Psoas muscle (tissue), 2 donors: ENCODE data around the genes ZNF124 and OR14L1P.

GRCh38 chr1:244839717-244839903 is 4.2 kb downstream of the COX20 start:
- PRO-cap, 2 experiments: no peak in any of the 2 experiments

- PRO-cap, 2 experiments: no peak in any of the 2 experiments
These were observed 80.6 kb upstream of the KIF26B start for GRCh38 chr1:245074089-245074779.

- PRO-cap, 2 experiments: no peak in any of the 2 experiments
These were observed 63.0 kb upstream of the KIF26B start for GRCh38 chr1:245091659-245092401.

DNA sequence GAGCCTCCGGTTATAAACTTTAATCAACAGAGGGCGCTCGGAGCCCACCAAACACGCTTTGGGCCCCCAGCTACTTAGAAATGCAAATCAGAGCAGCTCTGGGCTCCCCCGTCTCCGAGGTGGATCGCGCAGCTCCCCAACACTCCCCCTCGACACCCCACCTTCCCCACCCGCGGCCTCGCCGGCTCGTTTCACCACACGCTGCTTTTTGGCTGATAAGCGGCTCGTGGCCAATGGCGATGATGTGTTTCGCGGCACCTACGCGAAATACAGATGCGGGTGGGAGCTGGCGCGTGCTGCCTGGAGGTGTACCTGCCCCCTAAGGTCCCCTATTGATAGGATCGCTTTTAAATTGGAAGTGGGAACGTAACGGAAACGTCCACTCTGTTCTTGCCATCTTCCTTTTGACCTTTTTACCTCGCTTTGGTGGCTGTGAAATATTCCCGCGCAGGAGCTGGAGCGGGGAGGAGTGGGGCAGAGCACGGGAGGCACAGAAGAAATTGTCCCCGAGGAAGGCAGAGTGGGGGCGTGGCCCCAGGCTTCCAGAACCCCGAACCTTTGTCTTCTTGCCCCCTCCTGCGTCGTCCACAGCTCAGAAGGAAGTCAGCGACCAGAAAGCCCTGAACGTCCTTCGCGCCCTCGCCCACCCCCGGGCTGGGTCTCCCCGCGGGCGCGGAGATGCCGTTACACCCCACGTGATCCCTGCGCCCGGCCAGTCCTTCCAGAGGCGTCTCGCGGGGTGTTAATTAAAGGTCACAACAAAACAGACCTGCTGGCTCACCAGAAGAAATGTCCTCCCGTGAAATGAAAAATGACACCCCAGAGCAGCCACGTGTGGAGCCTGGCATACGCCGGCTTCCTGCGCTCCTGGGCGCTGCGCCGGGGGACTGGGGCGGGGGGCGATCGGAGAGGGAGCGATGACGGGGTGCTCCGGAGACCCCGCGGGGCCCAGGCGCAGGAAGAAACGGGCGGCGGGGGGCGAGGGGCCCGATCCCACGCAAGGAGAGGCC is 1.3 kb upstream of the KIF26B start:
- PRO-cap, 2 experiments: no peak in any of the 2 experiments

- PRO-cap, 2 experiments: no peak in any of the 2 experiments
These were observed 13.3 kb downstream of the KIF26B start for GRCh38 chr1:245168049-245168577.

GRCh38 chr1:245234234-245235307 is 79.8 kb downstream of the KIF26B start:
- PRO-cap, 2 experiments: no peak in any of the 2 experiments

DNA sequence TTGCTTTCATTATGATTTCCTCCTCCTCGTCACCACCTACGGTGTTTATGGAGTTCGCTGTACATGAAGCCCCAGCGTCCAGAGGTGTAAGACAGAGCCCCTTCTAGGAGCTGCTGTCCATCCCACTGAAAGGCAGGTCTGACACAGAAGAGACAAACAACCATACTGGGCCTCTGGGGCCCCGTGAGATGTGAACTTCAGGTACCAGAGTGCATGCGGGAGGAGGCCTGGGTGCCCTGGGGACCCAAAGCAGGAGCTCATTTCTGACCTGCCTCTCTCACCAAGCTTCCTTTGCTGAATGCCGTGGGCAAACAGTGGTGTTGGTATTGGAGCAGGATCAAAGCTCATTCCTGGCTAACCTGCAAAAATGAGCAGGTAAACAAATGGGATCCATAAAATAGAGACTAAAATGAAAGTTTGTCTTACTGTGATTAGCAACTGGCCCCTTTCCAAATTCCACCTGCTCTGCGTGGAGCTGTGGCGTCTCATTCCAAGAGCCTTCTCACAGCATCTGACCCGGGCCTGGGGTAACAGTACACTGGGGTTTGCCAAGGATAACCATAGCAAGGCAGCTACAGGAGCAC is 103.5 kb downstream of the KIF26B start:
- PRO-cap, 2 experiments: no peak in any of the 2 experiments

- PRO-cap, 2 experiments: no peak in any of the 2 experiments
These were observed 526.3 kb downstream of the SMYD3 start for GRCh38 chr1:245980584-245981398.

DNA sequence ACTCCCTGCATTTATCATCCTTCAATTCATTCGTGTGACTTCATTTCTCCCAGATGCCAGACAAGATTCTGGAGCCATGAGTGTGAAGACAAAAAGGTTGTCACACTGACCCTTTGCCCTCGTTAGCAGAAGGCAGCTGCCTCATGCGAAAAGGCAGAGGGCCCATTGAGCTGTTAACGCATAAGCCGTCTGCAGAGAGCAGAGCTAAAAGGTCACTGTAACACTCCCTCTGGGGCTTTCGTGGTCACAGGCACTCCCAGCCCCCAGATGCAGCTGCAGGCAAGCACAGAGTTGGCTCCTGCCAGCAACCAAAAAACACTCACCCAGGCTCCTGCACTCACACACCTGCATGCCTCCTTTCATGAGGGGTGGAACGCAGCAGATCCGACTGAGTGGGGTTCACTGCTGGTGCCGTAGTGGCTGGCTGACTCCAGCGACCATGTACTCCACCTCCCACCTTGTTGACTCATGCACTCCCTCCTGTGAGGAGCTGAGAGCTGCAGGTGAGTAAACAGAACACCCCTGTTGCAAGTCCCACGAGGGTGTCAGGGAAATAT is 287.5 kb downstream of the SMYD3 start:
- PRO-cap, 2 experiments: no peak in any of the 2 experiments

DNA sequence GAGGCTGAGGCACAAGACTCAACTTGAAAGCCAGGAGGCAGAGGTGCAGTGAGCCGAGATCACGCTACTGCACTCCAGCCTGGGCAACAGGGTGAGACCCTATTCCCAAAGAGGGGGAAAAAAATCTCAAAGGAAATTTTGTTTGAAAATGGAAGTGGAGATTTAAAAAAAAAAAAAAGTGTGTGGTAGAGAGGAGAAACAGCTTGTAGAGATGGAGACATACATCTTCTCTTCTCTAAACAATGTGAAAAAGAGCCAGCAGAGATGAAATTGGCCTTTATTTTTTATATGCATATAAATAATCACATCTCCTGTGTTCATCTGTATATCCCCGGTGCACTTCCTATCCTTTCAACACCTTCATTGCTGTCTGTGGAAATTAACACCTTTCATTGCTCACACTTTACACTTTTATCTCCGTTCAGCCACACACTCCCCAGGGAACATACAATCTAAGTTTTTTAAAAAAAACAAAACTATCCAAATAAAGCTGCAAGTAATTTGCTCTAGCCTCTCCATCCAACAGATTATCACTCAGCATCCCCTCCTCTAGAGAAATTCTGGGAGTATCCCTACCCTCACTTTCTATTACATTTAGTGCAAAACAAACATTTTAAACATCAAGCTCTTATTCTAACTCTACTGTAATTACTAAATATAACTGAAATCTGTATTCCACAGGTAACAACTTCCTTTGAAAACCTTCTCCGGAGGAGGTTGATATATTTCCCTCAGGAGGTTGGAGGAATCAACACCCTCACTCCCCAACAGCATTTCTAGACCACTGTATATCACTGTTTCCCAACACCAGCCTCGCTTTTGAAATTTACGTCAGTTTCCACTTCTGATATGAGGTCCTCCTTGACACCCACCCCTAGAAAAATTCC is 184.6 kb downstream of the SMYD3 start:
- PRO-cap, 2 experiments: no peak in any of the 2 experiments

DNA sequence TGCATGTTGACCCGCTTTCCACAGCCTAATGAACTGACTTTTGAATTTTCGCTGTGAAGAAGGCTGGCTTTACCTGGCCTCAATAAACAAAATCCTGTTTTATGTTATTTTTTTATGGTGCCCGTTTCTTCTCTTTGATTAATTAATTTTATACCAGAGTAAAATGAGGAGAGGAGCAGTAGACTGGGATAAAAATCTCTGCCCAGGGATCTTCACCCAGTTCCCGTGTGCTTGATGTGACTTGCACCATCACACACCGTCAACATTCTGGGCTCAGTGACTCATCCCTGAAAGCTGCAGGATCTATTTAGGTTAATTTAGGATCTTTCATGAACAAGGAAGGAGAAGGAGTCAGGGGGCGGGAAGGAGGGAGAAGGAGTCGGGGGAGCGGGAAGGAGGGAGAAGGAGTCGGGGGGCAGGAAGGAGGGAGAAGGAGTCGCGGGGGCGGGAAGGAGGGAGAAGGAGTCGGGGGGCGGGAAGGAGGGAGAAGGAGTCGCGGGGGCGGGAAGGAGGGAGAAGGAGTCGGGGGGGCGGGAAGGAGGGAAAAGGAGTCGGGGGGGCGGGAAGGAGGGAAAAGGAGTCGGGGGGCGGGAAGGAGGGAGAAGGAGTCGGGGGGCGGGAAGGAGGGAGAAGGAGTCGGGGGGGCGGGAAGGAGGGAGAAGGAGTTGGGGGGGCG is 182.3 kb downstream of the SMYD3 start:
- PRO-cap, 2 experiments: no peak in any of the 2 experiments

DNA sequence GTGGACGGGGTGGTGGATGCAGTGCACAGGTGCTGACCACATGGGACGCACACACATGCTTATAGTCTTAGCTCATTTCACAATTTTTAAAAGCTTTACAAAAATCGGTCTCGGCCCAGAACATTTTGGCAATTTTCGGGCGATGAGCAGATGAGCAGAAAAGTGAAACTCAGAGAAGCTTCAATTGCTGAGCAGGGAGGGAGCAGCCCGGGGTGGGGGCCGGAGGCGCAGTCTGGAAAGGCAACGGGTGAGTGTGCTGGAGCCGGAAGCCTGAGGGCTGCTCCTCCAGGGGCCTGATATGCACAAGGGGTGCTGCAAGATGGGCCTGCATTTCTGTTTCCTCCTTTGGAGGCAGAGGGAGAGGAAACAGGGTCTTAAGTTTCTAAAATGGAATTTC is 60.6 kb downstream of the SCCPDH start:
- PRO-cap, 2 experiments: no peak in any of the 2 experiments

DNA sequence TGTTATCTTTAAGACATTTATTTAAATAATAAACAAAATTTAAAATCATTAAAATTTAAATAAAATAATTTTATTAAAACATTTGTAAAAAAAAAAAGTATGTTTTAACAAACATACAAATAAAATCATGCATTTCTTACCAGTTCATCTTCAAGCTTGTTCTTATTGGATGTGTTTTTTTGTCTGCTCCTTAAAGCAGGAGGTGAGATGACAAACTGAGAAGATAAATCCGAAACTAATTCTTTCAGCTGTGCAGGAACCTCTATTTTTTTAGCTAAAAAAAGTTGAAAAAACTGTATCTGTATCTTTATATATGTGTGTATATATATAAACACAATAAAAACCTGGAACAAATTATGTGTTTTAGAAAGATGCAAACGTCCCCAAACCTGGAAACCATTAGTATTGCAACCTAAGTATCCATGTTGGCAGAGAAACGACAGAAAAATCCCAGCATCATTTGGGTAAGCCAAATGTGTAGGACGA is 88.0 kb downstream of the AHCTF1 start:
- PRO-cap, 2 experiments: no peak in any of the 2 experiments

GRCh38 chr1:246874926-246876009 is 56.5 kb downstream of the AHCTF1 start:
- PRO-cap, 2 experiments: no peak in any of the 2 experiments

GRCh38 chr1:247171822-247172120 is at the start of gene ZNF124:
Gene ZNF124 (minus strand): TSS chr1:247172020.
- PRO-cap, 2 experiments: no peak in any of the 2 experiments

- PRO-cap, 2 experiments: no peak in any of the 2 experiments
These were observed 32.3 kb downstream of the ZNF496 start for GRCh38 chr1:247299319-247299882.

DNA sequence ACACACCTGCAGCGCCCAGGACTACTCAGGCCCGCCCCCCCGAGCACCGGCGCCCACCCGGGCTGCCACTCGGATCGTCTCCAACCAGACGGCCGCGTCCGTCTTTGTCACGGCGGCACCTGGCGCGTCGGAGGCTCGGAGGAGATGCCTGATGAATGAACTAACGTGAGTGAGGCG is 703 bp downstream of the ZNF496 start:
- PRO-cap, 2 experiments: peak in 1 of 2 experiments; most common minus-strand start position 138 of the sequence (in 1)

DNA sequence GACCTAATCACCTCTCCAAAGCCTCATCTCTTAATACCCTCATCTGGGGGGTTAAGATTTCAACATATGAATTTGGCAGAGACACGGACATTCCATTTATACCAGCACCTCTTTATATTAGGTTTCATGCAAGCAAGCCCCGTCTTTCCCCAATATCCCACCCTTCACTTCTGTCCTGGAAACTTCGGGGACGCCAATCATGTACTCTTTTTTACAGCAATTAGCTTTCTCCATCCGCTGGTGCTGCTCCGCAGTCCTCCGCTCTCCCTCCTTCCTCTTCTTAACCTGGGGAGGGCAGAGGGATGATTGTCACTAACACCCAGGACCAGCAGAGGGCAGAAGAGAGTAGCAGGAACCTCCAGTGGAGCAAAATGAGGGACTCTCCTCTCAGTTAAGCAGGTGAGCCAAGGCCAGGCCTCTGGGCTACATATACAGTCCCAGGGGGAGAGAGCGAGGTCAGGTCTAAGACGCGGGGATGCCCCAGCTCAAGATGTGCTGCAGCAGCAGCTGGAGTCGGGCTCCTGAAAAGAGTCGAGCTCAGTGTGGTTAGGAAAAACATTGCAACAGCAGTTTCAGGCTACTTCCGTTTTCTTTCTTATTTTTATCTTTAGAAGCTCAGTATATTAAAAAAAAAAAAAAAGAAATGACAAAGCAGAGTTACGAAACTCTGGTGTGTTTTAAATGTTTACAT is 25.9 kb upstream of the NLRP3 start:
- PRO-cap, 2 experiments: no peak in any of the 2 experiments

GRCh38 chr1:247447945-247448904 is 9.7 kb downstream of the OR2B11 start:
- PRO-cap, 2 experiments: peak in 2 of 2 experiments; most common minus-strand start chr1:247448218 (in 2)

- PRO-cap, 2 experiments: no peak in any of the 2 experiments
These were observed at the start of gene OR14L1P for GRCh38 chr1:247616859-247617384. Gene OR14L1P (plus strand): TSS chr1:247617143.